ENCODE results near the gene TXNDC8.

DNA sequence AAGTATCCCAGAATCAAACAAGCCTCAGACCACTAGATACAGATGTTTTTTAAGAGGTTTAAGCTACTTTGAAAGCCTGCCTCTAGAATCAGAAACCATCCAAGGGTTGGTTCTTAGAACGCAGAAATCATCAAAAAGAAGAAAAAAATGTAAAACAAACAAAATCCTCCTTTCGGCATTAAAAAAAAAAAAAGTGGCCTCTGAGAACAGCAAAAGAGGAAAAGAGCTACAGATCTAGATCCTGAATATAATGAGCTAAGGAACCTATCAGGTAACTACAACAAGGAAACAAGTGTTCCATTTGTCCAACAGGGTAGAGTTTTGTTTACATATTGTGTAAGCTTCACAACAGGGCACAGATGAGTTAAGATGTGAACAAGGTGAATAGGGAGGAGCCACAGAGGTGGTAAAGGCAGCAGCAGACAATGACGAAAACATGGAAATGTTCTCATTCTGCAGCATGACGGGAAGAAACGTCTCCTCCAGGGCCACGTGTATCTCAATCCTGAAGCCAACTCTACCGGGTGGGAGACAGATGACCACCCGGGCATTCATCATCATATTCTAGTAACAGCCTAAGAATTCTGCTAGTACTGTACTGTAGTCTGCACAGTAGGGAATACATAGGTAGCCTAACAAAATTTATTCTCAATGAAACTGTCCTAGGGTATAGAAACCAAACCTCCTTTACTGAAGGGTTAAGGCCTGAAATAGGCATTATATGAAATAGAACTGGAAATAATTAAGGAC, 14.4 kb downstream of the ELP1 start:
- CAGE, long polyA plus RNA: no peak
- RRBS: no CpG with 5 or more reads among the region's 8 CpGs

- CAGE, long polyA plus RNA: no peak
- RRBS: no CpG with 5 or more reads among the region's 2 CpGs
Observed at GRCh38 chr9:108994712-108995108, 18.6 kb downstream of the CTNNAL1 start.

- CAGE, long polyA plus RNA: no peak
- RRBS: no CpG with 5 or more reads among the region's 12 CpGs
Observed at GRCh38 chr9:109032990-109033775, 19.9 kb upstream of the CTNNAL1 start.

GRCh38 chr9:109059839-109060703, 46.8 kb upstream of the CTNNAL1 start:
- CAGE, long polyA plus RNA: no peak
- RRBS: no CpG with 5 or more reads among the region's 8 CpGs

DNA sequence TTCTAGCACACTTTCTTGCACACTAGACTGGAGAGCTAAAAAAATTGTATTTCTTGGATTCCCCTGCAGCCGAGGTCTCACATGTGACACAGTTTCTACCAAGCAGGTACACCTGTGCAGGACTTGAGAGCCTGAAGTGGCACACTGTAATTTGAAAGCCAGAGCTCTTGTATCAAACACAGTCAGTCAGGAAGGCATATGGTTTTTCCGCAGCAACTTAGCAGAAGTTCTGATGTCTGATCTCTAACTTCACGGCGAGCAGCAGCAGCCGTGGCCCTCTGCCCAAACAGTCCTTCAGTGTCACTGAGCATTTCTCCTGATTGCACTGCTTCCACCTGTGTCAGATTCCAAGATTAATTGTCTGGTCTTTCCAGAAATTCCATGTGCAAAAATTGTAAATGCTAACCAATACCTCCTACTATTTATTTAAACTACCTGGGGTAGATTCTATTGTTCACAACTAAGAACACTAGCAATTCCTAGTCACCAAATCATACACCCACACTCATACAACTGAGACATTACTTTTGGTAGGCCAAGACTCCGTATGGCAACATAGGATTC, 25.4 kb downstream of the TMEM245 start:
- CAGE, long polyA plus RNA: no peak
- RRBS: no CpG with 5 or more reads among the region's 6 CpGs

- CAGE, long polyA plus RNA: no peak
Observed at GRCh38 chr9:109106322-109106783, 13.4 kb downstream of the TMEM245 start.

DNA sequence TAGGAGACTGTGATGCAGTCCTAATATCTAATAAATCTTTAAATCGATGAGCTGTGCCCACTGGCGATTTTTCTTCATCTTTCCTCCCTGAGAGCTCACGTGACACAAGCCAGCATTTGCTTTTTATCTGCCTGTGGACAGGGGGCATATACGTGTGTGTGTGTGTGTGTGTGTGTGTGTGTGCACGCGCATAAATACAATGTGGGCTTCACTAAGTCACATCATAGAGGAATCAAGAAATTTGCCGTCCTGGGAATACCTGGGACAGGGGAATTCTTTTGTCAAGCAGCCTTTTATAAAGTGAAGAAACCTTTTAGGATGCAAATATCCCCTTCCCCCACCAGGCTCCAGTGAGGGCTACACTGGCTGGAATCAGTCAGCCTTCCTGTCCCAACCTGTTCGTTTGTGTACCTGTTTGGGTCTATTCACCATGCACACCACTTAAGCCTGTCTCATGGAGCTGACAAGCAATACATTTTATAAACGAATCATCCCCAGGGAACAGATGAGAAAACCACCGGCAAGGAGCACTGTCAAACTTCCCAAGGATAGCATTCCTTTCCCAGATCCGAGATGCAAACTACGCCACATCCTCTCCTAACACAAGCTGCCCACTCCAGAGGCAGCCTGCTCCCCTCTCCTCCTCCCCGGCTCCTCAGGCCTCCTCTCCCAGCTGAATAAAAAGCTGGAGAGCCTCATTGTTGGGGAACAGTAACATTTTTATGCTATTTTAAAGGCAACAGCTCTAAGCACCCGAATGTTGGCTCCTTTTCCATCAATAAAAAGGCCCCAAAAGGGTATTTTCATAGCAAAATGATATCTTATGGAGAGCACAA, 2.6 kb downstream of the EPB41L4B start:
- CAGE, long polyA plus RNA: no peak
- RRBS: no CpG with 5 or more reads among the region's 14 CpGs

DNA sequence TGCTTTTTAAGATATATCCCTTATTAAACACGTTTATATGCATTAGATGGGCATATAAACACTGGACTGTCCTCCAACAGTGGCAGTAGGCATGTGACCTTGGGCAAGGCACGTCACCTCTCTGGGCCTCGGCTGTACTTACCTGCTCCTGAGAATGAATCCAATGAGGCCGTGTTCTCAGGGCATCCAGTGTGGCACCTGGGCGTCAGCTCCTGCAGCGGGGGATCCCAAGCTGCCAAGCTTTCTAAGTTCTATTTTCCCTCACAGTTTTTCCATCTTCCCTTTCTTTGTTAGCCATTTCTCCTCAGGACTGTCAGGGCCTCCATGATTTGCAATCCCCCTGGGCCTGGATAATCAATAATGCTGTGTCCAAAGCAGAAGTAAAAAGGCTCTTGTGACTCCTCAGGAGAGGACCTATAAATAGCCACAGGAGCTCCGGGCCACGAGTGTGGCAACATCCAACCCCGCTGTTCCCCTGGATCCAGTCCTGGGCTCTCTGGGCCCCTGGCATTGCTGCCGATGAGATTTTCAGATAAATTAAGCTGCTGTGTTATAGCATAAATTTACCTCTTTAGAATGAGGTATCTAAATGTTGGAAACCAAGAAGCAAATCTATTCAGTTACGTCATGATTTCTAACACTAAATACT, 76.9 kb downstream of the PTPN3 start:
- CAGE, long polyA plus RNA: no peak
- RRBS: no CpG with 5 or more reads among the region's 11 CpGs

- CAGE, long polyA plus RNA: no peak
- RRBS: 100% methylated on average over 1 of the region's 14 CpGs
Observed at GRCh38 chr9:109478267-109479193, 19.6 kb downstream of the PTPN3 start.

GRCh38 chr9:109488749-109489271, 9.3 kb downstream of the PTPN3 start:
- CAGE, long polyA plus RNA: no peak
- RRBS: no CpG with 5 or more reads among the region's 3 CpGs

GRCh38 chr9:109868635-109869186, 88.7 kb downstream of the PALM2AKAP2 start:
- CAGE, long polyA plus RNA: no peak
- RRBS: no CpG with 5 or more reads among the region's 5 CpGs

- CAGE, long polyA plus RNA: no peak
- RRBS: no CpG with 5 or more reads among the region's 5 CpGs
Observed at GRCh38 chr9:110099191-110099792, 108.7 kb downstream of the C9orf152 start.

DNA sequence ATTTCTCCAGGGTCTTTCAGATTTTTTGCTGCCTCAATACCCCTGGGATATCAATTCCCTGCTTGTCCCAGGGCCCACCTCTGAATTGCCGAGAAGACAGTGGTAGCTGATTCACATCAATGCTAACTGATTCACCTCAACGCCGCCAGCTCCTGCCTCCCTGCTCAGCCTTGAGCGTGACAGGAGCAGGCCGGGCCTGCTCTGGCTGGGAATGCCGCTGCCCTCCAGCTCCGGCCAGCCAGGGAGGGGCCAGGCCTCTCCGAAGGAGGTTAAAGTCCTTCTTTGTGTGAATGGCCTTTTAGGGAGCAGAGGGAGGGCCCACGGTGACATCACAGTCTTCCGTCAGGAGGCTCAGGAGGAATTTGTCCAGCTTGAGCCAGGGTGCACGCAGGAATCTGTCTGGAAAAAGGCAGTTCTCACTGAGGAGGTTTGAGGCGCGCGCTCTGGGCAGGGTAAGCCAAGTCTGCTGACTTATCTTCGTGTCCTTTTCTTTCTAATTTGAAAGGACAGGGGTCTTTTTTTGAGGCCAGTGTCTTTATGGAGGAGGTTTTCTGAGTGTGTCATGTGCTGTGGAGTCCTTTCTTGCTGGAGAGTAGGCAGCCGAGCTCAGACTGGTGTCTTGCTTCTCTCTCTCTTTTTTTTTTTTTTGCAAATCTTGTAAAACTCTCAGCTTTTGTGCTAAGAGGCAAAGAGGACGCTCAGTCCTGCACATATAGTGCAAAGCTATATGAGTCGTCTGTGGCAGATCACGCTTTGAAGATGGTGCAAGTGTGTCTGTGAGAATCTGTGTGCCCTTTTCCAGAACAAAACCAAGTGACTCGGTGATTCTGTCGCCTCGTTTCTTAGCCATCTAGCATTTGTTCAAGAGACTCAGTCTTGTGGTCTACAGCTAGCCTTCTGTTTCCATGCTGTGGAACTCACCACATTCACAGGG, 82.5 kb downstream of the C9orf152 start:
- CAGE, long polyA plus RNA: no peak
- RRBS: 8% methylated on average over 3 of the region's 22 CpGs

DNA sequence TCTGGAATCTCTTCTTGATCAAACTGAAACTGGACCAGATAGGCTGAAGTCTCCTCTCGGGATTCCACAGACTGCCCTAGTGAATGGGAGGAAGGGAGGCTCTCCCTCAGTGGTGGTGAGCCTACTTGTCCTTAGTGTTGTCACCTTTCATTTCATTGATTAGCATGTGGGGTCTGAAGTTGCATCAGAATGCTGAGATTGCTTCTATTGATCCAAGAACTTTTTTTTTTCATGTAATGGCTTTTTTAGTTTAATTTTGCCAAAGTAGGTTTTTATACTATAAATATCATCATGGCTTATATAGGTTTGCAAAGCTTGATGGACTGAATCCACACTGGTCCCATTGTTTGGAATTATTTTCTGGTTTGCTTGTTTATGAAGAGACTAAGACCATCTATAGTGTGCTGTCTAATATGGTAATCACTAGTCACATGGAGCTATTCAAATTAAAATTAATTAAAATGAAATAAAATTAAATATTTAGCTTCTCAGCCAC, 40.4 kb downstream of the C9orf152 start:
- CAGE, long polyA plus RNA: no peak
- RRBS: no CpG with 5 or more reads among the region's 1 CpG

DNA sequence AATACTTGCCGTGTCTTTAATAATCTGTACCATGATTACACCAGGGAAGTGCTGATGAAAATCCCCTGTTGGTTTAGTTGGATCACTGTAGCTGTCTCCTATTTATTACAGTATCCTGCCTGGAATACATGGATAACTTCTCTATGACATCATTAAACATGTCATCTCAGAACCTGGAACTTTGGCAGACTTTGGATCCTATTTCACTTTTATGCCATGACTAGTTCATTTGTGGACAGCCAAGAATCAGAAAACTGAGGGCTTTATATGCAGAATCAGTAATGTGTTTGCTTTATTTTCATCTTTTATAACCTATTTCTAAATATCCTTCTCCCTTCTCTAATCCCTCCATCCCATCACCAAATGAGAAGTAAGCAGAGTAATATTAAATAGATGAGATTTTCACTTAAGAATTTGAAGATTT, at the start of gene TXNDC8:
Gene TXNDC8, minus strand, starts transcription at position 100 of the 424 bp plus-strand sequence.
- CAGE, long polyA plus RNA: no peak
- RRBS: no CpG with 5 or more reads among the region's 1 CpG

- CAGE, long polyA plus RNA: no peak
- RRBS: no CpG with 5 or more reads among the region's 5 CpGs
Observed at GRCh38 chr9:110549617-110550120, 29.9 kb downstream of the SVEP1 start.

DNA sequence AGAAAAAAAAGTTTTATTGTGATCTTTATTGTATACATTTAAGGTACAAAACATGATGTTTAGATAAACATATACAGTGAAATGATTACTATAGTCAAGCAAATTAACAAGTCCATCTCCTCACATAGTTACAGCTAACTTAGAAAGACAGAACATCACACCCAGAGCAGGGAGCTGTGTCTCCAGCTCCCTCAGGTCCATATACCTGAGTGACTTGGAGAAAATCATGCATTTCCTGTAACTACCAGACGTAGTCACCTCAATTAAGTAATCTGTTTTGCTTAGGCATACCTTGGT, 75.9 kb downstream of the MUSK start:
- CAGE, long polyA plus RNA: no peak
- RRBS: no CpG with 5 or more reads among the region's 1 CpG

- CAGE, long polyA plus RNA: no peak
- RRBS: no CpG with 5 or more reads among the region's 10 CpGs
Observed at GRCh38 chr9:111028993-111029816, 9.1 kb downstream of the LPAR1 start.

GRCh38 chr9:111361993-111362590, 32.1 kb upstream of the OR2K2 start:
- CAGE, long polyA plus RNA: no peak
- RRBS: no CpG with 5 or more reads among the region's 4 CpGs

- CAGE, long polyA plus RNA: no peak
- RRBS: no CpG with 5 or more reads among the region's 11 CpGs
Observed at GRCh38 chr9:111414355-111414713, 69.8 kb downstream of the ECPAS start.